K562 (cell line): Measurements from ENCODE around the gene SULT2A1.

DNA sequence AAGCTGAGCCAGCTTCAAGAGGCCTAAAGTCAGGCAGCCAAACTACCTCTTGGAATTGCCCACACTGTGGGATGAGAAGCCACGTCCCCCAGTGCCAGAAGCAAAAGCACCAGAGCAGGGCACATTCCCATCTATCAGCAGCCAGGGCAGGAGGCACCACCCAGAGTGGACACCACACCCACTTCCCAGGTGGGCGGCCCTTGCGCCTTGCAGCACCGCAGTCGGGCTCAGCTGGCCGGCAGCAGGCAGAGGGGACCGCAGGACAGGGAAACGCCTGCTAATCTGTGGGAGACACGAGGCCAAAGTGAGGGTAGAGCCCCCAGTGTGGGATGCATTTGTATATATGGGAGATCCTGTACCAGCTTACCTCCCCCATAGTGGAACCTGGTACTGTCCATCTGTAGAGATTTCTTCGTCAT, 31.1 kb upstream of the NPAS1 start:
- RAMPAGE, long total RNA: no peak
- RRBS: no CpG with 5 or more reads among the region's 10 CpGs
PRO-cap:
- standard: no peak
- CoPRO, capped RNA only, 2 experiments: no peak in any of the 2 experiments
- CoPRO, capped and uncapped RNA, 2 experiments: no peak in any of the 2 experiments
- CoPRO, uncapped RNA only, 2 experiments: no peak in any of the 2 experiments
CAGE:
- cytosol, long polyA plus RNA: no peak
- long polyA plus RNA: no peak
- nucleolus, long total RNA: no peak
- nucleus, long polyA plus RNA: no peak

DNA sequence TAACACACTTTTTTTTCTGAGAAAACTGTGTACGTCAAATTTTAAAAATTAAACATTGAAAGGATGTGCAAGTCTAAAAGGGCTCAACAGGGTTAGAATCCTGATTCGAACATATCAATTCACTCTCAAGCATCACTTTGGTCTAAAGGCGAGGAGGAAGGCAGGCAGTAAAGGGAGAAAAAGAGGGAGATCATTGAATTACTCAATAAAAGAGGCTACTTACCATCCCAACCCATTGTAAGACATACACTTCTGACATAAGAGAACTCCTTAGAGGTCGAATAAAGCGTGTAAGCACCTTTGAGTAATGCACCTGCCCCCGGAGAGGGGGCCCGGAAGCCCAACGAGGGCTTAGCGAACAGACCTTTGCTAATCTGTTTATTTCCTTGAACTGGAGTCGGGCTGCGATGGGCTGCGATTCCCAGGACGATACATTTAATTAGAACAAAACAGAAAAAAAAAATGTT, 3.1 kb downstream of the ZC3H4 start:
- RAMPAGE, long total RNA: no peak
- RRBS: no CpG with 5 or more reads among the region's 13 CpGs
PRO-cap:
- standard: unidirectional peak, plus-strand start at position 382 of the sequence
- CoPRO, capped RNA only, 2 experiments: no peak in any of the 2 experiments
- CoPRO, capped and uncapped RNA, 2 experiments: no peak in any of the 2 experiments
- CoPRO, uncapped RNA only, 2 experiments: peak in 2 of 2 experiments; most common plus-strand start position 114 of the sequence (in 1); most common minus-strand start position 50 of the sequence (in 1)
CAGE:
- cytosol, long polyA plus RNA: no peak
- long polyA plus RNA: no peak
- nucleolus, long total RNA: no peak
- nucleus, long polyA plus RNA: no peak

GRCh38 chr19:47190162-47190907, 40.7 kb downstream of the BBC3 start:
- RAMPAGE, long total RNA: no peak
- RRBS: no CpG with 5 or more reads among the region's 14 CpGs
PRO-cap:
- standard: no peak
- CoPRO, capped RNA only, 2 experiments: no peak in any of the 2 experiments
- CoPRO, capped and uncapped RNA, 2 experiments: no peak in any of the 2 experiments
- CoPRO, uncapped RNA only, 2 experiments: peak in 1 of 2 experiments; most common plus-strand start chr19:47190400 (in 1)
CAGE:
- cytosol, long polyA plus RNA: no peak
- long polyA plus RNA: no peak
- nucleolus, long total RNA: no peak
- nucleus, long polyA plus RNA: no peak

- RAMPAGE, long total RNA: no peak
- RRBS: no CpG with 5 or more reads among the region's 40 CpGs
PRO-cap:
- standard: no peak
- CoPRO, capped RNA only, 2 experiments: no peak in any of the 2 experiments
- CoPRO, capped and uncapped RNA, 2 experiments: no peak in any of the 2 experiments
- CoPRO, uncapped RNA only, 2 experiments: no peak in any of the 2 experiments
CAGE:
- cytosol, long polyA plus RNA: start-site peak on the minus strand at chr19:47220958-47221033, 1,173 and 467 reads in 2 replicates
- long polyA plus RNA: start-site peak on the minus strand at chr19:47220954-47221004, 492 and 635 reads in 2 replicates
- nucleolus, long total RNA: no peak
- nucleus, long polyA plus RNA: start-site peak on the minus strand at chr19:47220958-47221003, 570 and 490 reads in 2 replicates
Observed at GRCh38 chr19:47220669-47221872, 9.9 kb downstream of the BBC3 start.

- RAMPAGE, long total RNA: no peak
- RRBS: 2% methylated on average over 8 of the region's 92 CpGs
PRO-cap:
- standard: bidirectional peak, plus-strand start at chr19:47230708, minus-strand start at chr19:47230373
- CoPRO, capped RNA only, 2 experiments: no peak in any of the 2 experiments
- CoPRO, capped and uncapped RNA, 2 experiments: no peak in any of the 2 experiments
- CoPRO, uncapped RNA only, 2 experiments: no peak in any of the 2 experiments
CAGE:
- cytosol, long polyA plus RNA: no peak
- long polyA plus RNA: no peak
- nucleolus, long total RNA: no peak
- nucleus, long polyA plus RNA: no peak
Observed at GRCh38 chr19:47229814-47230943, 820 bp downstream of the BBC3 start.

DNA sequence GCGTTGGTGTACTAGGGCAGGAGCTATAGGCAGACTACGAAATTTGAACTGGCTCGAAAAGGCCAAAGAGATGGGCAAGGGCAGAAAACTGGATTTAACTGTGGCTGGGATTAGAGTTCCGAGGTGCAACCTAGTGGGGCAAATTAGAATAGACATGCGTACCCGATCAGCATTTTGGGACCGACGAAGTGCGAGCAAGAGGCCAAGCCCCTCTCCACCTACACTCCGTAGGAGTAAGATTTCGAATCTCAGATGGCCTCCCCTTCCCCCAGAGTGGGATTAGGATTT, 2.1 kb upstream of the INAFM1 start:
- RAMPAGE, long total RNA: no peak
- RRBS: no CpG with 5 or more reads among the region's 11 CpGs
PRO-cap:
- standard: unidirectional peak, plus-strand start at position 172 of the sequence
- CoPRO, capped RNA only, 2 experiments: no peak in any of the 2 experiments
- CoPRO, capped and uncapped RNA, 2 experiments: no peak in any of the 2 experiments
- CoPRO, uncapped RNA only, 2 experiments: peak in 1 of 2 experiments; most common plus-strand start position 97 of the sequence (in 1)
CAGE:
- cytosol, long polyA plus RNA: no peak
- long polyA plus RNA: no peak
- nucleolus, long total RNA: no peak
- nucleus, long polyA plus RNA: no peak

DNA sequence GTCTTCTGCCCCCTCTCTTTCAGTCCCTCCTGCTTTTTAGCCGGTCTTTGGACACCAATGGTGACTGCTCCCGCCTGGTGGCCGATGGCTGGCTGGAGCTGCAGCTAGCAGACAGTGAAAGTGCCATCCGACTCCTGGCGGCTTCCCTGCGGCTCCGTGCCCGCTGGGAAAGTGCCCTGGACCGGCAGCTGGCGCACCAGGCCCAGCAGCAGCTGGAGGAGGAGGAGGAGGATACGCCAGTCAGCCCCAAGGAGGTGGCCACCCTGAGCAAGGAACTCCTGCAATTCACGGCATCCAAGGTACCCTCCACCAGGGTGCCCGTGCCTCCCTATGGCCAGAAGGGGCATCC, 30.5 kb downstream of the DHX34 start:
- RAMPAGE, long total RNA: no peak
- RRBS: 94% methylated on average over 1 of the region's 13 CpGs
PRO-cap:
- standard: no peak
- CoPRO, capped RNA only, 2 experiments: no peak in any of the 2 experiments
- CoPRO, capped and uncapped RNA, 2 experiments: no peak in any of the 2 experiments
- CoPRO, uncapped RNA only, 2 experiments: peak in 1 of 2 experiments; most common plus-strand start position 107 of the sequence (in 1)
CAGE:
- cytosol, long polyA plus RNA: no peak
- long polyA plus RNA: no peak
- nucleolus, long total RNA: no peak
- nucleus, long polyA plus RNA: no peak

- RAMPAGE, long total RNA: no peak
- RRBS: no CpG with 5 or more reads among the region's 12 CpGs
PRO-cap:
- standard: no peak
- CoPRO, capped RNA only, 2 experiments: no peak in any of the 2 experiments
- CoPRO, capped and uncapped RNA, 2 experiments: no peak in any of the 2 experiments
- CoPRO, uncapped RNA only, 2 experiments: no peak in any of the 2 experiments
CAGE:
- cytosol, long polyA plus RNA: no peak
- long polyA plus RNA: no peak
- nucleolus, long total RNA: no peak
- nucleus, long polyA plus RNA: no peak
Observed at GRCh38 chr19:47390498-47391125, 28.7 kb downstream of the MEIS3 start.

DNA sequence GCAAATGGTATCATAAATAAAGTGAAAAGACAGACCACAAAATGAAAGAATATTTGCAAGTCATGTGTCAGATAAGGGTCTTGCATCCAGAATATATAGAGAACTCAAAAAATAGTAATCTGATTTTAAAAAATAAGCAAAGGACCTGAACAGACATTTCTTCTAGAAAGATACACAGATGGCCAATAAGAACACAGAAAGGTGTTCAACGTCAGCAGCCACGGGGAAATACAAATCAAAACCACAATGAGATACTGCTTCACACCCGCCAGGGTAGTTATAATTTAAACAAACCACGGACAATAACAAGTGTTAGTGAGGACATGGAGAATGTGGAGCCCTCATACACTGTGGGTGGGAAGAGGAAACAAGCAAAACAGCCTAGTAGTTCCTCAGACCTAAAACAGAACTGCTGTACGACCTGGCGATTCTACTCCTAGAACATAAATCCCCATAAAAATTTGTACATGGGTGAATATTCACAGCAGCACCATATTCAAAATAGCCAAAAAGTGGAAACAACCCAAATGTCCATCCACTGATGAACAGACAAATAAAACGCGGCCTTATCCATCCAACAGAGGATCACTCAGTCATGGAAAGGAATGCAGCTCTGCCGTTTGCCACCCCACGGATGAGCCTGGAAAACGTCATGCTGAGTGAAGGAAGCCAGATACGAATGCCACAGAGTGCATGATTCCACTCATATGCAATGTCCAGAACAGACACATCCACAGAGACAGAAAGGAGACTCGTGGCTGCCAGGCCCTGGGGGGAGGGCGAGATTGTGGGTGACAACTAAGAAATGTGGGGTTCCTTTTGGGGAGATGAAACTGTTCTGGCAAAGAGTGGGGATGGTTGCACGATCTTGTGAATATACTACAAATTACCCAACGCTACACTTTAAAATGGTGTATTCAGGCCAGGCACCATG, 26.9 kb upstream of the NAPA start:
- RAMPAGE, long total RNA: no peak
- RRBS: no CpG with 5 or more reads among the region's 16 CpGs
PRO-cap:
- standard: no peak
- CoPRO, capped RNA only, 2 experiments: no peak in any of the 2 experiments
- CoPRO, capped and uncapped RNA, 2 experiments: no peak in any of the 2 experiments
- CoPRO, uncapped RNA only, 2 experiments: no peak in any of the 2 experiments
CAGE:
- cytosol, long polyA plus RNA: no peak
- long polyA plus RNA: no peak
- nucleolus, long total RNA: no peak
- nucleus, long polyA plus RNA: no peak

- RAMPAGE, long total RNA: no peak
- RRBS: no CpG with 5 or more reads among the region's 8 CpGs
PRO-cap:
- standard: no peak
- CoPRO, capped RNA only, 2 experiments: no peak in any of the 2 experiments
- CoPRO, capped and uncapped RNA, 2 experiments: no peak in any of the 2 experiments
- CoPRO, uncapped RNA only, 2 experiments: no peak in any of the 2 experiments
CAGE:
- cytosol, long polyA plus RNA: no peak
- long polyA plus RNA: no peak
- nucleolus, long total RNA: no peak
- nucleus, long polyA plus RNA: no peak
Observed at GRCh38 chr19:47601422-47601988, 7.4 kb upstream of the BICRA start.

DNA sequence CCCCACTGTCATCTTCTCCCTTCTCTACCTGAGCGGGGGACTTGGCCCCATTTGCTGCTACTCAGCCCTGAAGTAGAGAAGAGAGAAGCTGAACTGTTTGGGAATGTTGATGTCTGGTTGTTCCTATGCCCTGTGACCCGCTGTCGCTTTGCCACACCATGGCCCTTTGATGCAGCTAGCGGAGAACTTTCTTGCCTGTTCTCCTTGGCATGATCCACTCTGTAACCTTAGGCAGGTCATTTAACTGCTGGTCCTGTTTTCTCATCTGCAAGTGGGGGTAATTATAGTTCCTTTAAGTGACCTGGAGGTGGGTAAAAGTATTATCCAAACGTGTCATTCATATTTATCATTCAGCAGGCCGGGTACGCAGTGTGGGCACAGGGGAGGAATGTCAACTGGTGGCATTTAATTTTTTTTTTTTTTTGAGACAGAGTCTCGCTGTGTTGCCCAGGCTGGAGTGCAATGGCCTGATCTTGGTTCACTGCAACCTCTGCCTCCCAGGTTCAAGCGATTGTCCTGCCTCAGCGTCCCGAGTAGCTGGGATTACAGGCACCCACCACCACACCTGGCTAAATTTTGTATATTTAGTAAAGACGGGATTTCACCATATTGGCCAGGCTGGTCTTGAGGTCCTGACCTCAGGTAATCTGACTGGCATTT, 2.7 kb downstream of the BICRA start:
- RAMPAGE, long total RNA: no peak
- RRBS: no CpG with 5 or more reads among the region's 12 CpGs
PRO-cap:
- standard: no peak
- CoPRO, capped RNA only, 2 experiments: no peak in any of the 2 experiments
- CoPRO, capped and uncapped RNA, 2 experiments: no peak in any of the 2 experiments
- CoPRO, uncapped RNA only, 2 experiments: no peak in any of the 2 experiments
CAGE:
- cytosol, long polyA plus RNA: no peak
- long polyA plus RNA: no peak
- nucleolus, long total RNA: no peak
- nucleus, long polyA plus RNA: no peak

GRCh38 chr19:47613198-47613646, 4.3 kb downstream of the BICRA start:
- RAMPAGE, long total RNA: no peak
- RRBS: no CpG with 5 or more reads among the region's 9 CpGs
PRO-cap:
- standard: no peak
- CoPRO, capped RNA only, 2 experiments: no peak in any of the 2 experiments
- CoPRO, capped and uncapped RNA, 2 experiments: no peak in any of the 2 experiments
- CoPRO, uncapped RNA only, 2 experiments: no peak in any of the 2 experiments
CAGE:
- cytosol, long polyA plus RNA: no peak
- long polyA plus RNA: no peak
- nucleolus, long total RNA: no peak
- nucleus, long polyA plus RNA: no peak

DNA sequence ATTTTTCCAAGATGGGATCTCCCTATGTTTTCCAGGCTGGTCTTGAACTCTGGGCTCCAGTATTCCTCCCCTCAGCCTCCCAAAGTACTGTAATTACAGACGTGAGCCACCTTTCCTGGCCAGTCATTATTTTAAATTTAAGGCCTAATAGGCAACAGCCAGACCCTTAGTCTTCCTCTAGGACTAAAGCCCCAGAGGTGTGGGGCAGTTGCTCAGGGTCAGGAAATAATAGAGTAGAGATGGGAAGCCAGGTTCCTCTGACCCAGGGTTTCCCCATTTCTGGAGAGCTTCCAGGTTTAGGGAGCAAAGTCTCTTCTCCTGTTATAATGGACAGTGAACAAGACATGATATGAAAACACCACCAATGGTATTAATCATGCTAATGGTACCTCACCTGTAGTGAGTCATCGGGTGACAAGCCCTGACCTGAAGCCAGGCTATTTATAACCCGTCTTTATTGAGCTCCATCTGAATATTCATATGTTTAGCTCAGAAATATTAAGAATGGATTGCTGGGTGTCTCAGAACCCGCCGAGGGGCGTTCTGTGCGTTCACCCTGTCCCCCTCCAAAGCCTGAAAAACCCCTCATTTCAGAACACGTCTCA, 24.6 kb downstream of the BICRA start:
- RAMPAGE, long total RNA: no peak
- RRBS: no CpG with 5 or more reads among the region's 8 CpGs
PRO-cap:
- standard: no peak
- CoPRO, capped RNA only, 2 experiments: no peak in any of the 2 experiments
- CoPRO, capped and uncapped RNA, 2 experiments: no peak in any of the 2 experiments
- CoPRO, uncapped RNA only, 2 experiments: no peak in any of the 2 experiments
CAGE:
- cytosol, long polyA plus RNA: no peak
- long polyA plus RNA: no peak
- nucleolus, long total RNA: no peak
- nucleus, long polyA plus RNA: no peak

- RAMPAGE, long total RNA: no peak
- RRBS: 94% methylated on average over 5 of the region's 18 CpGs
PRO-cap:
- standard: bidirectional peak, plus-strand start at chr19:47664419, minus-strand start at chr19:47664313
- CoPRO, capped RNA only, 2 experiments: no peak in any of the 2 experiments
- CoPRO, capped and uncapped RNA, 2 experiments: no peak in any of the 2 experiments
- CoPRO, uncapped RNA only, 2 experiments: no peak in any of the 2 experiments
CAGE:
- cytosol, long polyA plus RNA: no peak
- long polyA plus RNA: no peak
- nucleolus, long total RNA: no peak
- nucleus, long polyA plus RNA: no peak
Observed at GRCh38 chr19:47664148-47664741, 49.0 kb upstream of the EHD2 start.

GRCh38 chr19:47886164-47886594, at the start of gene SULT2A1:
Gene SULT2A1, minus strand, starts transcription at chr19:47886315.
- RAMPAGE, long total RNA: no peak
- RRBS: no CpG with 5 or more reads among the region's 11 CpGs
PRO-cap:
- standard: no peak
- CoPRO, capped RNA only, 2 experiments: no peak in any of the 2 experiments
- CoPRO, capped and uncapped RNA, 2 experiments: no peak in any of the 2 experiments
- CoPRO, uncapped RNA only, 2 experiments: no peak in any of the 2 experiments
CAGE:
- cytosol, long polyA plus RNA: no peak
- long polyA plus RNA: no peak
- nucleolus, long total RNA: no peak
- nucleus, long polyA plus RNA: no peak

DNA sequence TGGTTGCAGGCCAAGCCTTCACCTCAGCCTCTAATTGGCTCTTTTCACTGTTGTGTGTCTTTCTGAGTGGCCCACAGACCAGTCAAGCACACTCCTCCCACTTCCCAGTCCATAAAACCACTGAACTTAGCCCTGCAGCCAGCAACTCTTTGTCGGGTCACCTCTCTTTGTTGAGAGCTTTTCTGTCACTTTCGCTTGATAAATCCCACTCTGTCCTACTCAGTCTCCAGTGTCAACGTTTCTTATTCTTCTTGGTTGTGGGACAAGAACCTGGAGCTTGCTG, 6.2 kb upstream of the SULT2A1 start:
- RAMPAGE, long total RNA: no peak
- RRBS: no CpG with 5 or more reads among the region's 3 CpGs
PRO-cap:
- standard: unidirectional peak, plus-strand start at position 141 of the sequence
- CoPRO, capped RNA only, 2 experiments: peak in 2 of 2 experiments; most common plus-strand start position 141 of the sequence (in 2)
- CoPRO, capped and uncapped RNA, 2 experiments: peak in 1 of 2 experiments; most common plus-strand start position 141 of the sequence (in 1)
- CoPRO, uncapped RNA only, 2 experiments: peak in 1 of 2 experiments; most common plus-strand start position 141 of the sequence (in 1)
CAGE:
- cytosol, long polyA plus RNA: no peak
- long polyA plus RNA: no peak
- nucleolus, long total RNA: no peak
- nucleus, long polyA plus RNA: no peak

GRCh38 chr19:48121741-48122536, 11.3 kb upstream of the PLA2G4C start:
- RAMPAGE, long total RNA: no peak
- RRBS: no CpG with 5 or more reads among the region's 23 CpGs
PRO-cap:
- standard: no peak
- CoPRO, capped RNA only, 2 experiments: no peak in any of the 2 experiments
- CoPRO, capped and uncapped RNA, 2 experiments: no peak in any of the 2 experiments
- CoPRO, uncapped RNA only, 2 experiments: no peak in any of the 2 experiments
CAGE:
- cytosol, long polyA plus RNA: no peak
- long polyA plus RNA: no peak
- nucleolus, long total RNA: no peak
- nucleus, long polyA plus RNA: no peak

DNA sequence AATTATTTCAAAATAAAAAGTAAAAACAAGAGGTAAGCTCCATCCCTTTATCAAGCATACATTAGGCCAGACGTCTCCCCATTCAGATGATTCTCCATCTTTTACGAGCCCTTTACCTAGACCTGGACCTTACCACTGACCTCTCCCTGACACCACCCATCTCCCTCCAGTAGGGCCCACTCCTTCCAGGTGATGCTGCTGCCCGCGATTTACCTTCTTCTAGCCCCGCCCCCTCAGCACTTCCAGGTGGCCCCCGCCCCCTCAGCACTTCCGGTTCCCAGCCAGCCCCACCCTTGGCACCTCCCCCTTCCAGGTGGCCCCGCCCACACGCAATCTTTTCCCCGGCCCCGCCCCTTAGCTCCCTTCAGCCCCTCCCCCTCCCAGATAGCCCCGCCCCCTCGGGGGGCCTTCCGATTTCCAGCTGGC, 662 bp downstream of the LIG1 start:
- RAMPAGE, long total RNA: no peak
- RRBS: 3% methylated on average over 4 of the region's 14 CpGs
PRO-cap:
- standard: bidirectional peak, plus-strand start outside the sequence, minus-strand start at position 248 of the sequence
- CoPRO, capped RNA only, 2 experiments: peak in 1 of 2 experiments; most common minus-strand start position 221 of the sequence (in 1)
- CoPRO, capped and uncapped RNA, 2 experiments: no peak in any of the 2 experiments
- CoPRO, uncapped RNA only, 2 experiments: no peak in any of the 2 experiments
CAGE:
- cytosol, long polyA plus RNA: no peak
- long polyA plus RNA: no peak
- nucleolus, long total RNA: no peak
- nucleus, long polyA plus RNA: no peak